ENCODE measurements around a stretch of chr5.

- RAMPAGE, long total RNA = no peak
- RRBS = no CpG with 5 or more reads among the region's 4 CpGs
Measured at GRCh38 chr5:170249584-170250197, 16.9 kb downstream of the C5orf58 start.

- RAMPAGE, long total RNA = no peak
- RRBS = 61% methylated on average over 3 of the region's 13 CpGs
Measured at GRCh38 chr5:170268284-170268798, 29.2 kb downstream of the LCP2 start.

- RAMPAGE, long total RNA = no peak
- RRBS = no CpG with 5 or more reads among the region's 10 CpGs
Measured at GRCh38 chr5:170275261-170276037, 22.1 kb downstream of the LCP2 start.

GRCh38 chr5:170293156-170293821, 4.3 kb downstream of the LCP2 start:
- RAMPAGE, long total RNA = no peak
- RRBS = no CpG with 5 or more reads among the region's 11 CpGs

- RAMPAGE, long total RNA = no peak
- RRBS = no CpG with 5 or more reads among the region's 3 CpGs
Measured at GRCh38 chr5:170310282-170310748, 12.7 kb upstream of the LCP2 start.

DNA sequence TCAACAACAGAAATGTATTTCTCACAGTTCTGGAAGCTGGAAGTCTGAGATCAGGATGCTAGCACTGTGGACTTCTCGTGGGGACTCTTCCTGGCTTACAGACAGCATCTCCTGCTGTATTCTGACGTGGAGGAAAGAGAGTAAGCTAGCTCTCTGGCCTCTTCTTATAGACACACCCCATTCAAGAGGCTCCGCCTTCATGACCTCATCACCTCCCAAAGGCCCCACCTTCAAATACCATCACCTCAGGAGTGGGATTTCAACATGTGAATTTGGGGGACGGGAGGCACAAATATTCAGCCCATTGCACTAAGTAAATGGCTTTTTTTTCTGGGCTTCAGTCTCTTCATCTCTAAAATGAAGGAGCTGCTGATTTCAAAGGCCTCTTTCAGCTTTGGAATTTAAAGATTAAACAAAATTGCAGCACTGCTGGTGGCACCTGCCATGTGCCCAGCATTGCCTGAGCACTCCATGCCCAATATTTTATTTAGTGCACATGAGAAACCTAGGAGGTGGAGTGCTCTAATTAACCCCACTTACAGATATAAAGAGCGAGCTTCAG, 27.5 kb downstream of the KCNMB1 start:
- RAMPAGE, long total RNA = no peak
- RRBS = no CpG with 5 or more reads among the region's 5 CpGs

GRCh38 chr5:170386555-170387144, 2.5 kb downstream of the KCNMB1 start:
- RAMPAGE, long total RNA = no peak
- RRBS = 64% methylated on average over 2 of the region's 8 CpGs

DNA sequence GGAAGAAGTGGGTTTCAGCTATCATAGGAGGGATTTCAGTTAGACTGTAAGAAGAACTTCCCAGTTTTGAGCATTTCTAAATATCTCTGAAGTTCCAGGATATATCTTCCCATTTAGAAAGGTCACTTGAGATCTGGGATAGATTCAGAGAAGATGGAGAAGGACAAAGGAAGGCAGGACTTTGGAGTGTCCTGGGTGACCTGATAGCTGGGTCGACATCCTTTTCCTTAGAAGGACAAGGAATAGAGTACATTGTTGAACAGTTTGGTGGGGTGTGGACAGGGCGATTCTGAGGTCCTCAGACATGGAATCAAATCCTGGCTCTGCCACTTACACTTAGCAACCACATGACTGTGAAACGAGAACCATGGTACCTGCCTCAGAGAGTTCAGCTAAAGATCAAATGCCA, 755 bp downstream of the KCNMB1 start:
- RAMPAGE, long total RNA = no peak
- RRBS = no CpG with 5 or more reads among the region's 3 CpGs

- RAMPAGE, long total RNA = no peak
- RRBS = no CpG with 5 or more reads among the region's 11 CpGs
Measured at GRCh38 chr5:170752132-170753195, 31.1 kb upstream of the GABRP start.

GRCh38 chr5:170755630-170756618, 27.6 kb upstream of the GABRP start:
- RAMPAGE, long total RNA = no peak
- RRBS = no CpG with 5 or more reads among the region's 9 CpGs

DNA sequence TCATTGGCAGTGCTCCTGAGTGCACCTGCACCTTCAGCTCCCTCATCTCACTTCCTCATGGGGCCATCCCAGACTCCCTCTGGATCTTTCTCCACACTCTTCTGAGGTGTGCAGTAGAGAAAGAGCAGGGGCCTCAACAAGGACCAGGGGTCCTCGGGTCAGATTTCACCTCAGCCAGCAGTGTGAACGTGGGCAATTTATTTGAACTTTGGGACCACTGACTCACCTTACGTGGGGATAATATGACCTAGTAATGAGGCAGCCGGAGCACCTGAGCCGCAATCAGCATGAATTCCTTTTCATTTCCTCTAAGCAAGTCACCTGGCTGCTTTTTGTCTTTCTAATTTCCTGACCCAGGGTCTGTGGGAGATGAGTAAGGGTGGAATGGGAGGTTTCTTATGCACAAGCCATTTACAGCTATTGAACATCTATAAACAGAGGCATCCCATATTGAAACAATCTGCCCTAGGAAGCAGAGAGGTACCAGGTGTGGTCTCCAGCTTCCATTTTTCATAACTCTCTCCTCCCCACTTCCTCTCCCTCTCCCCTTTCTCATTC, 22.3 kb upstream of the GABRP start:
- RAMPAGE, long total RNA = no peak
- RRBS = no CpG with 5 or more reads among the region's 5 CpGs

- RAMPAGE, long total RNA = no peak
- RRBS = no CpG with 5 or more reads among the region's 7 CpGs
Measured at GRCh38 chr5:171484300-171484684, 64.8 kb downstream of the FGF18 start.

- RAMPAGE, long total RNA = no peak
- RRBS = no CpG with 5 or more reads among the region's 10 CpGs
Measured at GRCh38 chr5:172059354-172059986, 53.0 kb upstream of the FBXW11 start.

- RAMPAGE, long total RNA = no peak
- RRBS = no CpG with 5 or more reads among the region's 7 CpGs
Measured at GRCh38 chr5:172063476-172063829, 57.0 kb upstream of the FBXW11 start.

DNA sequence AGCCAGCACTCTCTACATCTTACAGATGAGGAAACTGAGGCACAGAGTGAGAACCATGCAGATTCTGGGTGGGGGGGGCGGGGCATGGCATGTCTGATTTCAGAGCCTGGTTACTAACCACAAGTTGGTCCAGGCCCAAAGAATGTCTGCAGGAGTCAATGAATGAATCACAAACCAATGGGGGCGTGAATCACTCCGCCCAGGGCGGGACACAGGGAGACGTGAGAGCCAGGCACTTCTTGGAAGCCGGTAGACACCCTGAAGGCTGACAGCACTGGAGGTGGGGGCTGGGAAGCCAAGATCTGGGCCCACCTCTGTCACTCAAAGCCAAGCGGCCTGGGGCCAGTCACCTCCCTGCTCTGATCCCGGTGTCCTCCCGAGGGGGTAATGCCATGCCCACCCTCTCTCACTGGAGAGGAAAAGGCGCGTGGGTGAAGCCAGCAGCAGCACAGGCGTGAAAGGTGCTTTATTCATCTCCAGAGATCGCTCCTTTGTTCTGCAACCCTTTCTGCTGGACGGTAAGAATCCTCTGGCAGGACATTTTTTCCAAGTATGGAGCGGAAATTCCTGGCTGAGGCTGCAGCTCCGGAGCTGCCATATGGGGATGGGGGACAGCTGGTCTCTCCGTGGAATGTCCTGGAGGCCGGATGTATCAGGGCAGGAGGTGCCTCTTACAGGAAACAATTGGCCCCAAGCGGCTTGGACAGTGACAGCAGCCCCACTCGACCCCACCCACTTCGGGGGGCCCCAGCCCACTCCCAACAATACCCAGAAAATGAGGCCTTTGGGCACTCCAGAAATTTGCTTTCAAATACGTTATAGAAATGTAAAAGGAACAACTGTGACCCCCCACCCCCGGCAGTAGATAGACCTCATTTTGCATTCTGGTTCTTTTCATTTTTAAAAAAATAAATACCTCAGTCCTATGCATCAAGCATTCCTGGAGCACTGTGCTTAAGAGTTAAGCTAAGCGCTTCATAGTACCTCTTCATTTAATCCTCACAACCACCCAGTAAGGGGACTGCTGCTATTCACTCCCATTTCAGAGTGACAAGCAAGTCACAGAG, 84.8 kb downstream of the STK10 start:
- RAMPAGE, long total RNA = no peak
- RRBS = 41% methylated on average over 3 of the region's 24 CpGs

- RAMPAGE, long total RNA = no peak
- RRBS = no CpG with 5 or more reads among the region's 38 CpGs
Measured at GRCh38 chr5:172106582-172107433, 81.2 kb downstream of the STK10 start.

DNA sequence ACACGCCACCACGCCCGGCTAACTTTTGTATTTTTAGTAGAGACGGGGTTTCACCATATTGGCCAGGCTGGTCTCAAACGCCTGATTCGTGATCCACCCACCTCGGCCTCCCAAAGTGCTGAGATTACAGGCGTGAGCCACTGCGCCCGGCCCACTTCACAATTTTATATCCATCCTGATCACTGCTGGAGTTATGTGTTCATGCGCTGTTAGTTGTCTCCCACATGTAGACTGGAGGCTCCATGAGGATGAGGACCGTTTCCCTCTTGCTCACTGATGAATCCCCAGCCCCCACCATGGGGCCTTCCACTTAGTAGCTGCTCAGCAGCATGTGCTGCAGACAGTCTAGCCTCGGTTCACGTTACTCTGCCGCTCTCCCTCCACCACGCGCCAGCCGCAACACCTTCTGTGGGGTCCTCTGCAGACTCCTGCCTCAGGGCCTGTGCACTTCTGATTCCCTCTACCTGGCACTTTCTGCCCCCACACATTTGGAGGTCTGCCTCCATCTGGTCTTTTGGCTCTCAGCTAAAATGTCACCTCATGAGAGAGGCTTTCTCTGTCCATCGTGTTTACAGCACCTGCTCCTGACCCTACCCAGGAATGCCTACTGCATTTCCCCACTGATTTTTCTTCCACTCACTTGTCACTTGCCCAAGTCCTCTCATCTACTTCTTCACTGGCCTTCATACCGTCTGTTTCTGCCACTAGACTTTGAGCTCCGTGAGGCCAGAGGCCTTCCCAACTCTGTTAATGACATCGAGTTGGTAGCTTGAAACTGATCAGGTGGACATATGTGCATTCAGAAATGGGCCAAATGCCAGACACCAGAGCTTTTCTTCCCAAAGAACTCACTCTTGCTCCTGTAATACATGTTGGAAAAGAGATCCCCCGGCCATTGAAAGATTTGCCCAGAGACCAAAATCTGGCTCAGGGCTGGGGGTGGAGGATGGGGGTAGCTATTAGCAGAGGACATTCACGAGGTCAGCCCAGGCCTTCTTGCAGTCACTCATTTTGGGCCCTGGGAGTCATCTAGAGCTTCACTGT, 36.2 kb downstream of the STK10 start:
- RAMPAGE, long total RNA = no peak
- RRBS = no CpG with 5 or more reads among the region's 24 CpGs

DNA sequence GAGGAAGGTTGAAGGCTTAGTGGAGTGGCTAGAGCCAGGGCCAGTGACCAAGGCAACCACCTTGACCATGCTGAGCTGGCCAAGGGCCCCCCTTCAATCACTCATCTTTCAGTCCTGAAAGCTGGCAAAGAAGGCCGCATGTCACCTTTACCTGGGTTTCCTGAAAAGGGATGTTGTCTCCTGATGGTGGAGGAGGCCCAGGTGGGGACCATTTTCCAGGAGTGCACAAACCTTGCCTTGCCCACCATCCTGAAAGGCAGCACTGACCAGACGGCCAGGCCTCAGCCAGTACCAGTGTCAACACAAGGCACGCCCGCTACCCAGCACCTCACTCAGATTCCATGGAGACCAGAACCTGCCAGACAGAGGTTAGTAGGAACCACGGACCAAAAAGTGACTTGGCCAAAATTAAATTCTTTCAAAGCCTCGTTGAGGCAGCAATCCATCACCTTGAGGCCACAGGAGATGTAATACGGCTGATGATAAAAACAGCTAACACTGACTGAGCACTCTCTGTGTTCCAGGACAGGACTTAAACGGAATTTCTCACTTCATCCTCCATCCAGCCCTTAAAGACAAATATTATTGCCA, 25.3 kb downstream of the STK10 start:
- RAMPAGE, long total RNA = no peak
- RRBS = no CpG with 5 or more reads among the region's 8 CpGs

DNA sequence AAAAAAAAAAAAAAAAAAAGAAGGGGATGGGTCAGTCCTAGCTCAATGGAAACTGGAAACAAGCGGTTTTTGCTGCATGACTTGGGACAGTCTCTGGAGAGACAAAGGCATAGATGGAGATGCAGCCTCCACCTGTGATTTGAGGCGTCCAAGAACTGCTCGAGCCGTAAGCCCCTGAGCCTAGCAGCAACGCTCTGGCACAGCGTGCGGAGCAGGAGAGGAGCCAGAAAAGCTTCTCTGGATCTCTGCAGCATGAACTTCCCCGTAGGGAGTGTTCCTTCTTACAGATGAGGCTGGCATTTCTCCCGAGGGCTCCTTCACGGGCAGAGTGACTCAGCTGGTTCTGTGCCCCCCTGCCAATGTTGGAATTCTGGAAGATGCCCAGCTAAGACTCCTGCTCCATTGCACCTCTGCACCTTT, 39.9 kb downstream of the SH3PXD2B start:
- RAMPAGE, long total RNA = no peak
- RRBS = no CpG with 5 or more reads among the region's 10 CpGs

DNA sequence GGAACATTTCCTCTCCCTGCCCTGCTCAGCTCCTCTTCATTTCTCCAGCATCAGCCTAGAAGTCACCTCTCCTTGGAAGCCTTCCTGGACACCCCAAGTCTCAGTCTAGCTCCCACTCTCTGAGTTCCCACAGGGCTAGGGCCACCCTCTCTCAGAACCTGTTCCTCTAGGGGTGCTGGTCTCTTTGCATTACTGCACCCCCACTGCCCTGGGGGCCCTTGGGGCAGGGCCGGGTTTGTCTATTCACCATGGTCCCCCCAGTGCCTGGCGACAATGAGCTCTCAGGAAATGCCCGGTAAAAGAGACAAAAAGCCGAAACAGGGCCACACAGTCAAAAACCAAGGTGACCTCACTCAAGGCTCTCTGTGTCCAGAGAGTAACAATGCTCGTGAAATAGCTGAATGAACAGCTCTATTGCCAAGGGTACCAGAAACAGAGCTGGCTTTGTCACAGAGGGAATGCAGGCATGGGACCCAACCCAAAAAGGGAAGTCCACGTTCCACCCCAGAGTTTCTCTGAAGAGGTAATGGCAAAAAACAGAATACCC, 16.1 kb downstream of the SH3PXD2B start:
- RAMPAGE, long total RNA = no peak
- RRBS = 67% methylated on average over 3 of the region's 6 CpGs

Measured in kidney epithelial cell (primary cell).